Umbilical cord (tissue), 2 donors: ENCODE measurements around a stretch of chr20.

GRCh38 chr20:32971476-32972113 lies 32.6 kb downstream of the SUN5 start:
- RAMPAGE, long total RNA: no peak

DNA sequence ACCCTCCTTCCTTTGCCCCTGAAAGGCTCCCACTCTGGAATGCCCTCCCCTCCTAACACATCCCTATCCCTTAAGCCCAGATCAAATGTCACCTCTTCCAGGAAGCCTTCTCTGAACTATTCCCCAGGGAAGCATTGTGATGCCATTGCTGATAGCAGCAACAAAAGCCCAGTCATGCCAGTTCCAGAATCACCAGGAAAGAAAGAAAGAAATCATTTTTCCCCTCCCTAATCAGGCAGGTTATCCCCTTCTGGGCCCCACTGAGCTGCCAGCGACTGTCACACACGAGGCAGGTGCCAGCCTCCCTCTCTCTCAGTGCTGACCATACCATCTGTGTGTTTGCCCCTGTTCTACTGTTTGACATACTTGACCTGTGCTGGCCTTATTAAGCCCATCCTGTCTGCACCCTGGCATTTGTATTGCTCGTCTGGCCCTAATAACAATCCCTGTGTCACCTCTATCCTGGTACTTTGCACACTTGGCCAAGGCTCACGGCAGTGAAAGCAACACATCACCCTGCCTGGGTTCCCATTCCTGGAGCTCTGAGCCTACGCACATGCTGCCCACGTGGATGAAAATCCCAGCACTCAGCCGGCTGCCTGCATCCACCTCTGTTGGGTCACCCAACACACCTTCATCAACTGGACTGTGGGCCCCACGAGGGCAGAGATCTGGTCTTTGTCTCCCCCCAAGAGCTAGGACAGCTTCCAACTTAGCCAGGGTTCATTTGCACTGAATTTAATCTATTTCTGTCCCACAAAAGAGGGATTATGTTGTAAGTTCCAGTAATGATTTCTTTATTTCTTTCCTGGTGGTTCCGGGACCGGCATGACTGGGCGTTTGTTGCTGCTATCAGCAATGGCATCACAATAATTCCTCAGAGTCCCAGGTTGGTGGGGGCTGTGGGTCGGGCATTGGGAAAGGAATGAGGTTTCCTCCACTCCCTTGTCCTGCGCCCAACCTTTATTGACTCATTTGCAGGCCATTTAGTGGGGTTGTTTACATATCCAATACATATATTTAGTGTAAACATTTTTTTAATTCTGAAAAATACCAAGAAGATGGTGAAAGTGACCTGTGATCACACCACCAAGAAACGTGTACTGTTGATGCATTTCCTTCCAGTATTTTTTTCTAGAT lies 5.2 kb upstream of the BPIFB1 start:
- RAMPAGE, long total RNA: no peak

DNA sequence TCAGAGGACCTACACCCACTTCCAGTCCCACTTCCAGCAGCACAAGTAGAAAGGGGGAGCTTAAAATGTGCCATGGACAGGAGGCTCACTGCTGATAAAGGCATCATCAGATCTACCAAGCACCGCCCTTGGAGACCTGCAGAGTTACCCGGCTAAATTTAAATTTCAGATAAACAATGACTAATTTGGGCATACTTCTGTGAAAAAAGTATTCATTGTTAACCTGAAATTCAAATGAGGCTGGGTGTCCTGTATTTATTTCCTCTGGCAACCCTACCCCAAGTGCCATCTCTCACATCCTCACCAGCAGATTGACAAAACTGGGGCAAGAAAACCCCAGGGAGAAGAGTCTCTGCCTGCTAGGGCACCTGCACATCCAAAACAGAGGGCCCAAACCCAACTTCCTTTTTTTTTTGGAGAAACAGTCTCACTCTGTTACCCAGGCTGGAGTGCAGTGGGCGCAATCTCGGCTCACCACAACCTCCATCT lies 7.8 kb upstream of the CDK5RAP1 start:
- RAMPAGE, long total RNA: no peak

- RAMPAGE, long total RNA: no peak
Observed at GRCh38 chr20:33460619-33461110, 17.1 kb upstream of the SNTA1 start.

DNA sequence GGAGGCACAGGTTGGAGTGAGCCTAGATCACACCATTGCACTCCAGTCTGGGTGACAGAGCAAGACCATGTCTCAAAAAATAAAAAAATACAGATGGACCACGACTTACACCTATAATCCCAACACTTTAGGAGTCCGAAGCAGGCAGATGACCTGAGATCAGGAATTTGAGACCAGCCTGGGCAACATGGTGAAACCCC lies 21.8 kb upstream of the CBFA2T2 start:
- RAMPAGE, long total RNA: no peak

- RAMPAGE, long total RNA: no peak
Observed at GRCh38 chr20:33505506-33506210, 15.8 kb downstream of the CBFA2T2 start.

DNA sequence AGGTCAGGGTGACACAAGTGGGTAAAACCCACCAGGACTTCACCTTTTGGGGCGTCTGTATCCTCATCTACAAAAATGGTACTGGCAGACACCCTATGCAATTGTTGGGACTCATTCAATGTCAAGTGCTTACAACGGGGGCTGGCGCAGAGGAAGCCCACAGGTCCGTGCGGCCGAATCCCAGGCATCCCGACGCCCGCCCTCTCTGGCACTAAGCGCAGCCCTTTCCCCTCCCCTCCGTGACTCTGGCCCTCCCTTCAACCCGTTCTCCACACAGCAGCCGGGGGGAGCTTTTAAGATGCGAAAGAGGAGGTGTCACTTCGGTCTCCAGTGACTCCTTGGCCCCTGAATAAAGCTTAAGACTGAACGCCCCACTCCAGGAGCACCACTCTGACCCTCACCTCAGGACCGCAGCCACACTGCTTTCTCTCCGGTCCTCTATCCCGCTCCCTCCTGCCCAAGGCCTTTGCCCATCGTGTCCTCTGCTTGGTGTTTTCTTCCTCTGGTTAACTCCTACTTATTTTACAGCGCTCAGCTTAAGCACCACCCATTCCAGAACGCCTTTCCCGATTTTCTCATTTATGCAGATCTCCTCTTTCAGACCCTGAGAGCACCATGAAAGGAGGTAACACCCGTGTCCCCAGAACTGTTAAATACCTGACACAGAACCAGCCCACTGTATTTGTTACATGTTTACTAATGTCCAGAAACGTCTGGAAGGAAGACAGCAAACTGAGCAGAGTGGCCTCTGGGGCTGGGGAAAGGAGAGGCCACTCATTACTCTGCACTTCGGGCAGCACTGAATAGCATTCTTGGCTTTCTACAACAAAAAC lies 653 bp upstream of the NECAB3 start:
- RAMPAGE, long total RNA: no peak

DNA sequence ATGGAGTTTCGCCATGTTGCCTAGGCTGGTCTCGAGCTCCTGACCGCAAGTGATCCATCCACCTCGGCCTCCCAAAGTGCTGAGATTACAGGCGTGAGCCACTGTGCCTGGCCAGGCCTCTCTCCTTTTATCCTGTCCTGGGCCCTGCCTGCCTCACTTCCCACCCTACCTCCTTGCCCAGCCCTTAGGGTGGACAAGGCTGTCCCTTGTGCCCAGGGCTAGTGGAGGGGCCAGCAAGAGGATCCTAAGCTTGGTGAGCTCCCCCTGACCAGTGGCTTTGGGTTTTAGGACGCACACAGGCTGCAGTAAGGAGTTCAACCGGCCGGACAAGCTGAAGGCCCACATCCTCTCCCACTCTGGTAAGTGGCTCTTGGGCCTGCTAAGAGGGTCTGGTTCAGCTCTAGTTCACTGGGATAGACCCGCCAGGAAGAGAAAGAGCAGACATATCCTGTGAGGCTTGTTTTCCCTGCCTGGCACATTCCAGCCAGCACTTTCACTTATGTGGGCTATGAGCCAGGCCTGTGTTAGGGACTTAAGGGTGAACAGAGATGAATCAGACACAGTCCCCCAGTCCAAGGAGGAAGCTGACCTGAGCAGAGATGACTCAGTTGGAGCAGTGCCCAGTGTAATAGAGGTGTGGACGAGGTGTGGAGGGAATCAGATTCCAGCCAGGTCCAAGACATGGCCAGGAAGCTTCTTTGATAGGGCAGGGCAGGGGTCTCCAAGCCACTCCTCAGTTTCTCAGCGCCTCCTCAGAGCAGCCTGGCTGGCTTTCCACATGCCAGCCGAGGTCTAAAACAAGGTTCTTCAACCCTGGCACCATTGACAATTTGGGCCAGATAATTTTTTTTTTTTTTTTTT lies 21.7 kb upstream of the CHMP4B start:
- RAMPAGE, long total RNA: no peak

- RAMPAGE, long total RNA: no peak
Observed at GRCh38 chr20:33838027-33838658, 27.0 kb downstream of the CHMP4B start.

- RAMPAGE, long total RNA: no peak
Observed at GRCh38 chr20:33848227-33848712, 37.1 kb downstream of the CHMP4B start.

- RAMPAGE, long total RNA: no peak
Observed at GRCh38 chr20:33858624-33859127, 47.5 kb downstream of the CHMP4B start.

DNA sequence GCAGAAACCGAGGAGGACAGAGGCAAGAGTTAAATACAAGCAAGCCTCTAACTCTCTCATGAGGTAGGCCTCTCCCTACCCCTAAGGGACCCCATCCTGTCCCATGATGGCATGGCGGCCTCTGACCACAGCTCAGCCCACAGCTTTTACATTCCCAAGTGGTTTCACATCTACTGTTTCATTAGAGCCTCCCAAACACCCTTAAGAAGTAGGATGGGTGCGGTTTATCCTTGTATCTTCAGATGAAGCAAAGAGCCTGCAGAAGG lies 20.5 kb downstream of the AHCY start:
- RAMPAGE, long total RNA: no peak

- RAMPAGE, long total RNA: no peak
Observed at GRCh38 chr20:34559600-34560649, 1.4 kb downstream of the MAP1LC3A start.

GRCh38 chr20:34601186-34601748 lies 42.7 kb downstream of the MAP1LC3A start:
- RAMPAGE, long total RNA: no peak

- RAMPAGE, long total RNA: no peak
Observed at GRCh38 chr20:34740636-34741682, 36.8 kb downstream of the TP53INP2 start.

- RAMPAGE, long total RNA: no peak
Observed at GRCh38 chr20:34750033-34750688, 46.0 kb downstream of the TP53INP2 start.

DNA sequence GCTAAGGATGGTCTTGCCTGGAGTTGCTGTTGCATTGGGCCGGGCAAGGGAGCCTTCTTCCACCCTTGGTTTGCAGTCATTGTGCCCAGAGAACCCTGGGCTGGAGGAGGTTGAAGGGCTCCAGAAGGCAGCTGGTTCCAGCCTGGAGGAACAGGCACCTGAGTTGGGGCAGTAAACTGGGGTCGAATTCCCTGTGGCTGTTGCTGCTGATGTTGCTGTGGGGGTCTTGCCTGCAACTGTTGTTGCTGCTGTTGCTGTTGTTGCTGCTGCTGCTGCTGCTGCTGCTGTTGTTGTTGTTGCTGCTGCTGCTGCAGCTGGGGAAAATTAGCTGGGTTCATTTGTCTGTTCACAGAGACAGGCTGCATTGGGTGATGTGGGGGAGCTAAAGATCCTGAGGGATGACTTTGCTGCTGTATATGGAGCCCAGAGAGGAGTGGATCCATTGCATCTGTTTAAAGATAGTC lies 53.5 kb downstream of the TP53INP2 start:
- RAMPAGE, long total RNA: no peak

GRCh38 chr20:34861631-34862105 lies 11.0 kb downstream of the GGT7 start:
- RAMPAGE, long total RNA: no peak

GRCh38 chr20:34945821-34946146 lies 9.8 kb downstream of the GSS start:
- RAMPAGE, long total RNA: no peak

GRCh38 chr20:34953047-34953549 lies 2.5 kb downstream of the GSS start:
- RAMPAGE, long total RNA: no peak